Mesenteric fat pad (tissue), 1 donor: ENCODE measurements around a stretch of chr7.

- PRO-cap: no peak
Observed at GRCh38 chr7:151509283-151510014, 10.2 kb downstream of the RHEB start.

DNA sequence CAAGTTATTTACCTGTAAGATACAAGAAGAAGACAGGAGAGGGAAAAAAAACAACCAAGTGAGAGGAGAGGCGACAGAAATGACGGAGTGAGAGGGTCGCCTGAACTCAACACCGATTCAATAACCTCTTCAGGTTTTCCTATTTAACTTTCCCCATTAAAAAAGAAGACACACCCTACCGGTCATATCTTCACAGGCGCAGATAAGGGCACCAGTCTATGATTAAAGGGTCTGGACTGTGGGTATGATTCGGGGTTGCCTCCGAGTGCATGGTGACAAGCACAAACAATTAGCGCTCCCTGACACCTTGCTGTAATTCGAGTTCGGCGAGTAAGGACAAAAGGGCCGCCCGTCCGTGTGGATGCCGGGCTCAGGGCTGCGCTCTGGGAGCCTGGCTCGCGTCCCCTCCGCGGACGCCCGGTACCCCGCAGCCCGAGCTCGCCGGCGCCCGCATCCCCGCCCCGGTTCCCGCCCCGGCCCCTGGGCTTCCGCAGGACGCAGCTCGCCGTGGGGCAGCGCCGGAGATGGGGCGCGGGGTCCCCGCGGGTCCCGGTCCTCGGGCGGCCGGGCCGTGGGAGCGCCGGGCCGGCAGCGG is 111.9 kb upstream of the RHEB start:
- PRO-cap: no peak

GRCh38 chr7:151669110-151670119 is 149.7 kb upstream of the RHEB start:
- PRO-cap: no peak

DNA sequence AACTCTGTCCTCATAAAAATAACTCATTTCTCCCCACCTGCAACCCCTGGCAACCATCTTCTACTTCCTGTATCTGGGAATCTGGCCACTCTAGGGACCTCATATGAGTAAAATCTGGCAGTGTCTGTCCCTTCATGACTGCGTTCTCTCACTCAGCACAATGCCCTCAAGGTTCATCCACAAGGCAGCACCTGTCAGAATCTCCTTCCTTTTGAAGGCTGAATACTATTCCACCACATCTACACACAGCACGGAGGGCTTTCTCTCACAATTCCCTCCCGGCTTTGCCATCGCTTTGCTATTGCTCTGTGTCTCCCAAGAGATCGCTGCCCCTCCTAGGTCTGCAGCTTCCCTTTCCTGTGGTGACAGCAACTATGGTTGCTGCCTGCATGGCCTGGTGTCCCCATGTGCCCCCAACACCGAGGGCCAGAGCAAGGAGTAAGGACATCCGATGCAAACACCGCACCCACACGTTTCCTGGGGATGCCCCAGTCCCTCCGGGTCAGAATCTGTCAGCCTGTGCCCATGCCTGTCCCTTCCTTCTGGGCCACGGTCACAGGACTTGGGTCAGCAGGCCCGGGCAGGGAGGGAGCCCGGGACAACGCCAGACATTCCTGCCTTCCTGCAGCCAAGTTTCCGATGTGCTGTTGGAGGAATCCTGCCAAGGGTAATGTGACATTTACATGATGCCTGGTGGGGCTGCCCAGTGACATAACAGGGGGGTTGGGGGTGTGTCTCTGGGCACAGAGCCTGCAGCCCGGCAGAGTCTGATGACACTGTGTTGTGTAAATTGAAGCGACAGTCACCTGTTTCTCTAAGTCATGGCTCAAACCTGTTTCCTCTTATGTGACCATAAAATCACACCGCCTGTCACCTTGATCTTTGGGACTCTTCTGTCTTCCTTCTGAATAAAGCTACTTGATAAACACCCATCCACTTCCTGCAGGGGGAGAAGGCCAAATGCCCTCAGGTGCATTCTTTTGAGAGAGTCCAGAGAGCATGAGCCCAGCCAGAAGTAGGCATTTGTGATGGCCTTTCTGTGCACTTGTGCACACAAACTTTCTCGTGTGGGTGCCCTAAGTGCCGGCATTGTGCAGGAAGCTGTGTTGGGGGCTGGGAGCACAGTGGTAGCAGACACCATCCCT is 175.1 kb upstream of the RHEB start:
- PRO-cap: no peak

DNA sequence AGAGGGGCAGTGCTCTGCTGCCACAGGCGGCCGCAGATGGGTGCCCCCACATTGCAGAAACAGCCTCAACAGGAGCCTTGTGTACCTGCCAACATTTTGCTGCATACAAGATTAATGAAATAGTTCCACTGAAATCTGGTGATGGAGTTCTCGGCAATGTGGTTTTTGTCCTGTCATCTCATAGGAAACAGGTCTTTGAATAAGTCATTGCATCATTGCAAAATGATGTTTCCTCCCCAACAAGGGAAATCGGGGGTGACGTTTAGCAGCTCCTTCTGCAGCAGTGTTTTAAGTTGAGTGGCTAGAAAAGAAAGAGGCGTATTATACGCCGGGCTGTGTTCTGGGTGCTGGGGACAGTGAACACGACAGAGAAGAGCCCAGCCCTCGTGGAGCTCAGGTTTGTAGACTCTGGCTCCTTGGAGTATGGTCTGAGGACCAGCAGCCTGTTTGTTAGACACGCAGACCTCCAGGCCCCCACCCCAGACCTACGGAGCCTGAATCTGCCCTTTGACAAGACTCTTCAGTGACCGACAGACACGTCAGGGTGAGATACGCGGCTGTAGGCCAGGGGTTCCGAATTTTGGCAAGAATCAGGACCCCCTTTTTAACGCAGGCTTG is 176.9 kb downstream of the PRKAG2 start:
- PRO-cap: no peak

- PRO-cap: no peak
Observed at GRCh38 chr7:151748730-151749100, 128.2 kb downstream of the PRKAG2 start.

DNA sequence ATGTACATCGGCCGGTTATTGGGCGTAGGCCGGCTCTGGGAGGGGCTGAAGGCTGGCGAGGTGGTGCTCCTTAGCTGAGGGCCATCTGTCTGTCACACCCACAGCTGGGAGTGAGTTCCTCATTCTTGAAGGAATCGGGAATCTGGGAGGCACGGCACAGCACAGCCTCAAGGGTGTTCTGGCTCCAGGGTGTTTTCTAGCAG is 121.9 kb downstream of the PRKAG2 start:
- PRO-cap: no peak

DNA sequence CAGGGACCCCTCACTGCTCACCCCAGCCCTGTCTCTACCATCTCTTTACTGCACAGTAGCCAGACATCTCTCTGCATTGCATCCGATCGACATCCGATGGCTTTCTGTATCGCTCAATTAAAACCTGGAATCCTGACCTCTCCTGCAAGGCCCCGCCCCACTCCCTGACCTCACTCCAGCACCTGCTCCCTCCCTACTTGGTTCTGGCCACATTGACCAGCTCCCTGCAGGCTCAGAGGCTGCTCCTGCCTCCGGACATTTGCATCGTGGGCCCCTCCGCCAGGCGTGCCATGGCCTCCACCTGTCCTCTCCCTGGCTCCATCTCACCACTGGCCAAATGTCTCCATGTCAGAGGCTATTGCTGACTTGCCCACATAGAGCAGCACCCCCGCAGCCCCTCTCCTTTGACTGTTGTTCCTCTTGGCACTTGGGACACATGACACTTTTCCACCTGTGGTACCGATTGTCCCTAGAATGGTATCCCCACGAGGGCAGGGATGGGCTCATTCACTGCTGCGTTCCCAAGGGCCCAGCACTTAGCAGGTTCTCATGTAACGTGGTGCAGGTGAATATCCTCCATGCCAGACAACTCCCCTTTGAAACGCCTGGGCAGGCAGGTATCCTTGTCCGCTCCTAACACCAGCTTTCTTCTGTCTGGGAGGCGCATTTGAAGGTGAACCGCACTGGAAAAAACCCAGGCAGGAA is 117.8 kb downstream of the PRKAG2 start:
- PRO-cap: no peak

DNA sequence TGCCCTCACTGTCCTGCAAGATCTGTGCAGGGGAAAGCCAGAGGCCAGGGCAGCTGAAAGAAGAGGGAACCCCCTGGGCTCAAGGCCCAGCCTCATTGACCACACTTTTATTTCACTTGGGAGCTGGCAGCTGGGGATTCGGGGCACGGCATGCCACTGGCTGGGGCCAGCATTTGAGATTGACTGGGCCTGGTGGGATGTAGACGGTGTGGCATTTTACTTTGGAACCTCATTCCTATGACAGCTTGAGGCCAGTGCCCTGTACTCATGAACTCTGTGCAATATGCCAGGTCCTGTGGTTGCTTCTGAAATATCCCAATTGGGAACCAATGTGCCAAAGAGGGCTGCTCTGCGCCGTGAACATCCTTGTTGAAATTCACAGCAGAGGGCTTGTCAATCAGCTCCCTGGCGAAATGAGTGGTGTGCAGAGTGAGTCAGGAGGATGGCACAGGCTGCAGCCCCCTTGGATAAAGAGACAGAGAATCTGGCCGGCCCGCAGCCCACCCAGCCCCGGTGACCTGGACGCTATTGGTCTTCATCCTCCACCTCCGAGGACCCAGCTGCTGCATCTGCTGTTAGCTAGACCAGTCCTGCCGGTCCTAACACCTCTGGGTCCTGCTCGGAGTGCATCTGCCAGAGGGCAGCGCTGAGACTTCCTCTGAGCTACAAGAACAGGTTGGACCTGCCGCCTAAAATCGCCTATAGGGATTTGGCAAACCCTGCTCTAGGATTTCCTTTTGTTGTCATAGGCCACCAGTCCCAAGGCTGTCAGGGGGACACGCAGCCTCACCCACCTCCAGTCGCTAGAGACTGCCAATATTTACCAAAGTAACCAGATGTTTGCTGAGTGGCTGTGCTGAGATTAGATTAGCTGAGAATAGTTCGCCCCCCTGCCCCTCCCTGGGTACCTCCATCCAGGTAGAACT is 58.0 kb downstream of the PRKAG2 start:
- PRO-cap: no peak

GRCh38 chr7:151850570-151850819 is 26.4 kb downstream of the PRKAG2 start:
- PRO-cap: no peak

GRCh38 chr7:151864029-151864526 is 12.8 kb downstream of the PRKAG2 start:
- PRO-cap: no peak

GRCh38 chr7:151867641-151867788 is 9.4 kb downstream of the PRKAG2 start:
- PRO-cap: no peak

DNA sequence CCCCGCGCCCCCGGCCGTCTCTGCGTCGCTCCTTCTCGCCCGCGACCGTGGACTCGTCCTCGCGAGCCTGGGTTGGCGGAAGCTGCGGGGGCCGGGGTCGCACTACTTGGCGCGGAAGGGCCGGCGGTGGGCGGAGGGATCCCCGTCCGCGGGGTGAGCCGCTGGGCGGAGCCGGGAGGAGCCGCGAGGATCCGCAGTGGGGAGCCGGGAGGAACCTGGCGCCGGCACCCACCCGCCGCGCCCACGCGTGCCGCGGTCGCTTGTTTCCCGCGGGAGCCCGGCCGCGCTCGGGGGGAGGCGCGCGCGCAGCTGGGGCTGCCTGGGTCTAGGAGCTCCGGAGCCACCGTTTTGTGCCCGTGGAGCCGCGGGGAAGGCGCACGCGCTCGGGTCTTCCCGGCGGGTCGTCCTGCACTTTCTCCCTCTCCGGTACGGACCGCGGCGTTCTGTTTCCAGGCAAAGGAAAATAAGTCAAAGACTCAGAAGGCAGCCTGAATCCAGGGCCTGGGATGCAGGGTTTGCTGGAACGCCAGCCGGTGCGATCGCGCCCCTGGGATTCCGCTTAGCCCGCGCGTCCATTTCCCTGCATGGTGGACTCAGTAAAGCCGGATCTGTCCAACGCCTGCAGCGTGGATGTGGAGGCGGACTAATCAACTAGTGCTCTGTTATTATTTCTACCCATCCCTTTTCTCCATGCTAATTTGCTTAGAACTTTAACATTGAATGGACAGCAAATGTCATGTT is 28.8 kb upstream of the KMT2C start:
- PRO-cap: bidirectional peak, plus-strand start at position 196 of the sequence, minus-strand start at position 55 of the sequence

DNA sequence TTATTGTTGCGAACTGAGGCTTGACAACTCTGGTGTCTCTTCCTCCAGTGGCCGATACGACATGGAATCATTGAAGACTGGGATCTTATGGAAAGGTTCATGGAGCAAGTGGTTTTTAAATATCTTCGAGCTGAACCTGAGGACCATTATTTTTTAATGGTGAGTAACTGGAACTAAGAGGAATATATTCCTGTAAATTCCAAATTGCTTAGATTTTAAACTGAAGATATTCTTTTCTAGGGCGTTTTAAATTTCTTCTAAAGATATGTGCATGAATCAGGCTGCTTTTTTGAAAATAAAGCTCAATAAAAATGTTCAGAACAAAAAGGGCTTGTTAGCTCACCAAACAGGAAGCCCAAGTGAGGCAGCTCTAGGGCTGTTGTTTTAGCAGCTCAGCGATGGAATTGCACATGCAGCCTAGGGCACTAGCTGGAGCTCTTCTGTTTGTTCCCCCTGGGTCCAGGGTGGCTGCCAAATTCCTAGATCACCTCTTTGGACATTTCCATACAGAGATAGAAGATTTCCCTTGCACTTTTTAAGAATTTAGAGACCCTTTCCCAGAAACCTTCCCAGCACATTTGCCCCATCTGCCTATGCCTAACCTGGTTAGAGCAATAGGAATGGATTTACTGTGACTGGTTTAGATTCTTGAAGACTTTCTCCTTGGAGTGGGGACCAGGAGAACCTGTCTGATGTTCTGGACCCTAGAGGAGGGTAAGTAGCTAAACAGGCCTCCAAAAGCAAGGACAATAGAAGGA is 42.2 kb downstream of the ACTR3B start:
- PRO-cap: no peak

GRCh38 chr7:152924998-152925894 is 165.7 kb downstream of the ACTR3B start:
- PRO-cap: no peak

DNA sequence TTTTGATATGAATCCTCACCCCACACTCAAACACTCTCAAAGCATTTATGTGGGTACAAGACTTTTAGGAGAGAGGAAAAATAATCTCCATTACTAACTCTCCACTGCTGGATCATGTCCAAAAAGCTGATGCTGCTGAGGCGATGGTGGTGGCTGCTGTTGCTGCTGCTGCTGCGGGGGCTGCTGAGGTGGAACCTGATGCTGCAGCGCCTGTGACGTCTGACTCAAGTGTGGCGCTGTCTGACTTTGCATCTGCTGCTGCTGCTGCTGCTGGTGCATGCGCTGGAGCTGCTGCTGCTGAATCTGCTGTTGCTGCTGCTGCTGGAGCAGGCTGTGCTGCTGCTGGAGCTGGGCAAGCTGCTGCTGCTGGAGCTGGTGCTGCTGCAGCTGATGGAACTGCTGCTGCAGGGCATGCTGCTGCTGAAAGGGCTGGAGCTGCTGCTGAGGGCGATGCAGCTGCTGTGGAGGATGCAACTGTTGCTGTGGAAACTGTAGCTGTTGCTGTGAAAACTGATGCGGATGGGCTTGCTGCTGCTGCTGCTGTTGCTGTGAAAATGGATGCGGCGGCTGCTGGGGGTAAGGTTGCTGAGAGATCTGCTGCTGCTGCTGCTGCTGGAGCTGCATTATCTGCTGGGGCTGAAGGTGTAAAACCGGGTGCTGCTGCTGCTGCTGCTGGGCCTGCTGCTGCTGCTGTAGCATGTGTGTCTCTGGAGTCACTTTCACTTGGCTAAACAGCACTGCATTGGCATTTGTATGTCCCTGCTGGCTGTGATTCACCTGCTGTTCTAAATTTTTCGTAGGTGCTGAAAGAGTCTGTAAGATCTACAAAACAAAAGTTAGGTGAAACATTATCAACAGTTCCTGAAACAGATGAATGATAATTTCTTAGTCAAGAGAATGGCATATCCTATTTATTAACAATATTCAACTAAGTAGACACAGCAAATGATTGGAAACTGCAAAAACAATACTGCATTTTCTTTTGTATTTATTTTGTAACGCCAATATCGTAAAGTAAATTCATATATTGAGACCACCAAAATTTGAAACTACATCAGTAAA is 34.3 kb downstream of the PAXIP1 start:
- PRO-cap: no peak

DNA sequence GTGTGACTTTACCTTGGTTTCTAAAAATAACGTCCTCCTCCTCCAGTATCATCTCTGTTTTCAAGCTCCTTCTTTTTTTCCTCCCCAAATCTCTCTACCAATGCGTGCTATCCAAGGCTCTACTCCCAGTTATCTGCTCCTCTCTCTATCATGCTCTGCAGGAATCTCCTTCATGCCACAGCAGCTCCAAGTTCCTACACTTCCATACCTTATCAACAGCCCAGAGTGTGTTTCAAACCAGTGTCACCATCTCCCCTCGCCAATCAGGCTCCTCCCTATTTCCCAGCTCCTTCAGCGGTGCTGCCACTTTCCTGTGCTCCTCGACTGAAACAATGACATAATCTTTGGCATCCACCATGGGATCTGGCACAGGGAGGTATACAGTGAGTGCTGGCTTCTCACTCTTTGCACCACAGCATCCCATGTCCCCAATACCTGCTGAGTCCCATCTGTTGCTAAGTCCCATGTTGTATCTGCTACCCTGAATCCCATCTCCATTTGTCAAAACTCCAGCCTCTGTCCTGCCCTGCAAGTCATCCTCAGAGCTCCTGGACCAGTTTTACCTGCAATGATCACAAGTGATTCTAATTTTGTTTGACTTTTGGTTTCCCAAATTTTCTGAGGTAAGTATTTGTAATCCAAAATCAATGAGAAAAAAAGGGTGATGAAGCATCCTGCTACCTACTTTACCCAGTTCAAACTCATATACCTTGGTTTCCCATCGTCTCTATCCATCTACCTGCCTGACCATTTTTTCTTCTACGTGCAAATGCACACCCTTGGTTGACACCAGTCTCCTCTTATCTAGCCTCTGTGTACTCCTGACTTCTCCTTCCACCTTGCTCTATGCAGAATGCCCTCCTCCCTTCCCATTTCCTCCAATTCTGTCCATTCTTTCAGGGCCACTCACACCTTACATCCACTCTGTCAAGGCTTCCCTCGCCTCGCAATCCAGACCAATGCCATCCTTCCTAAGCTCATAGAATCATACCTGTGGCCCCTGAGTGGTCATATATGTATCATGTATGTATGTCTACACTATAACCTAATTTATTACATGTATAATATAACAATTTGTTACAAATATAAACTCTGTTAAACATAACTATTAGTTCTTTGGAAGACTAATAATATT is 15.2 kb downstream of the PAXIP1 start:
- PRO-cap: no peak

DNA sequence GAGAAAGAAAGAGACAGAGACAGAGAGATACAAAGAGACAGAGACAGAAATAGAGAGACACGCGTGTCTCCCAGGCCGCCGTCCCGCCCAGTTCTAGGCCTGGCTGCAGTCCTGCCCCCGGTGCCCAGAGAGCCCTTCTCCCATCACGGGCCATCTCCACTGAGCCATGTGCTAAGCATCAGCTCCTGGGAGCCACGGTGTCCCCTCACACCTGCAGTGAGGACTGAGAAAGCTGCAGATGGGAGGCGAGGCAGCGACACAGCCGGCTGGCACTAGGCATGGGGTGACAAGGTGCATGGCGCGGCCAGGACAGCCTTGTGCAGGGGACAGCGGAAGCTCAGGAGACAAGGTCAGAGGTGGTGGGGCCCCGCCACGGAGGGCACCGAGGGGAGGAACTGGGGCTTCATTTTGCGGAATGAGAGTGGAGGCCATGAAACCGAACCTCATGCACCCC is 71.5 kb upstream of the INSIG1 start:
- PRO-cap: no peak

GRCh38 chr7:155285823-155286226 is 11.9 kb upstream of the INSIG1 start:
- PRO-cap: no peak

DNA sequence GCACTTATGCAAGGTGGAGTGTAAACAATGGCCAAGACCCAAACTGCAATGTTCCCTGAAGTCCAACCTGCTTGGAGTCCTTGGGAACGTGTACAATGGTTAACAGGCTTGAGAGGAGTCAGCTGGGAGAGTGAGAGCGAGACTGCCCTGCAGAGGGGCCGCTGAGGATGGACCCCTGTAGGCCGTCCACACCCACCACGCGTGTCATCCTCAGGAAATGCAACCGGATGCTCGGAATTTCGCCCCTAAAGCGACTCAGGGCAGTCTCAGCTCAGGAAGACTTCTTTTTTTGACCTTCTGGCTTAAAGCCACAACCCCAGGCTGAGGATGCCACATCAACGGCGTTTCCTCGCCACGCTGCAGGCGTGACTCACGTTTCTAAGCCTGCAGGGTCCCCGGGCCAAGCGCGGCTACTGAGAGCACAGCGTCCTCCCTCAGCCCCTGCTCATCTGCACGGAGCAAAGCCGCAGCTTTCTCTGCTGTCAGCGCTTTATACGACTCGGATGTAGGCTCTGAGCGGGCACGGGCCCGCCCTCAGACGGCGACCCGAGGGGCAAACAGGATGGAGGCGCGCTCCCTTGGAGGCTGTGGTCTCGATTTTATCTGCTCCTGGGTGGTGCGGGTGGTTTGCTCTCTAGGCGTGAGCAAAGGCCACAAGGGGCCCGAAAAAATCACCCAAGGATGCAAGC is 877 bp upstream of the INSIG1 start:
- PRO-cap: no peak